ENCODE measurements around the genes TPM3, AQP10 and ATP8B2.

DNA sequence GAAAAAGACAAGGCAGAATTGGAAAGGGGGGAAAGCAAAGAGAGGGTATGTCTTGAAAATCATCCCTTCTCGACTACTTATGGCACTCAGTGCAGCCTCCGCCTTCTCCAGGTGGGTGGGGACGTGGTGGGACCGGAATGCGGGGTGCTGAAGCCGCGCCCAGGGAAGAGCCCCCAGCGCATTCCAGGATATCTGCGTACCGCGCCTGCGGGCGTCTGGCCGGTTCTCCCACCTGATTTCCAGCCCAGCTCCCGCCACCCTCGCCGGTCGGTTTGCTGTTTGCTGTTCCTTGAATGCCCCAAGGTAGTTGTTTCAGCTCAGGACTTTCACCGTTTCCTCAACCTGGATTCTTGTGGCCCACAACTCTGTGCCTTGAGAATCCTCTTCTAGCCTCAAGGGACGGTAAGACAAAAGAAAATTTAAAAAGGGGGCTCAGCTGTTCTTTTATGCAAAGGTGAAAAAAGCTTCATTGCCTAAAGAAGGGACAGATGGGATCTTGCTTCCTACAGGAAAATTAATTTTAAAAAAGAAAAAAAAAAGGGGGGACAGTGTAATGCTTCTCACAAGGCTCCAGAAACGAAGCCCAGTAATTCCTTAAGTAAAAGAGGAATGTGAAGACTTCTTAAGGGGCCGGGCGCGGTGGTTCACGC lies 821 bp upstream of the SLC39A1 start:
- PRO-cap, 2 experiments: no peak in any of the 2 experiments

GRCh38 chr1:154172851-154173339 lies 19.0 kb downstream of the TPM3 start:
- PRO-cap, 2 experiments: no peak in any of the 2 experiments

DNA sequence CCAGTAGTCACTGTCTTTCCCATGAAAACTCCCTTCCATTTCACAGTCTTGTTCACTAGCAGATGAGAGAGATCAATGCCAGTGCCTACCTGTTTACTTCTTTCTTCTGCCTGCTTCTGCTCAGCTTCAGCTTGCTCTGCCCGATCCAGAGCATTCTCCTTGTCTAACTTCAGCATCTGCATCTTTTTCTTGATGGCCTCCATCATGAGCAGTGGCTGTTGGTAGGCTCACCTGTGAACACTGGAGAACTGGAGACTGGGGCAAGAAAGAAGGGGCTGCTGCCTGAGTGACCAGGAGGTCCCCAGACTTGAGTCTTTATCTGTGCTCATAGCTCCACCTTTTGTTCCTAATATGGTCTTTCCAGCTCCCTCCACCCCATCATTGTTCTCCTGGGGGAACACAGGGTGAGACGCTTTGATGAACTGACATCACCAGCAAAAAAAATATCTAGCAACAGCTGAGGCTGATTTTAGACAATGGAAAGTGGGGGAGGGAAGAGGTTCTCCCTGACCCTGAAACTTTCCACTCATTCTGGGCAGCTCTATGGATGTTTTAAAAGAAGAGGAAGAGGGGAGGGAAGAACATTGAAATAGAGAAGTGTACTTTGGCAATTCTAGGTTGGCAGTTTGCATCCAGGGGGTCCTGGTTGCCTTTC lies at the start of gene TPM3:
Gene TPM3 (minus strand): TSS at position 288 of the 655 bp plus-strand sequence.
- PRO-cap, 2 experiments: no peak in any of the 2 experiments

- PRO-cap, 2 experiments: no peak in any of the 2 experiments
Observed at GRCh38 chr1:154320608-154321315, at the start of gene AQP10. TSS of gene AQP10 (plus strand) at chr1:154321093.

DNA sequence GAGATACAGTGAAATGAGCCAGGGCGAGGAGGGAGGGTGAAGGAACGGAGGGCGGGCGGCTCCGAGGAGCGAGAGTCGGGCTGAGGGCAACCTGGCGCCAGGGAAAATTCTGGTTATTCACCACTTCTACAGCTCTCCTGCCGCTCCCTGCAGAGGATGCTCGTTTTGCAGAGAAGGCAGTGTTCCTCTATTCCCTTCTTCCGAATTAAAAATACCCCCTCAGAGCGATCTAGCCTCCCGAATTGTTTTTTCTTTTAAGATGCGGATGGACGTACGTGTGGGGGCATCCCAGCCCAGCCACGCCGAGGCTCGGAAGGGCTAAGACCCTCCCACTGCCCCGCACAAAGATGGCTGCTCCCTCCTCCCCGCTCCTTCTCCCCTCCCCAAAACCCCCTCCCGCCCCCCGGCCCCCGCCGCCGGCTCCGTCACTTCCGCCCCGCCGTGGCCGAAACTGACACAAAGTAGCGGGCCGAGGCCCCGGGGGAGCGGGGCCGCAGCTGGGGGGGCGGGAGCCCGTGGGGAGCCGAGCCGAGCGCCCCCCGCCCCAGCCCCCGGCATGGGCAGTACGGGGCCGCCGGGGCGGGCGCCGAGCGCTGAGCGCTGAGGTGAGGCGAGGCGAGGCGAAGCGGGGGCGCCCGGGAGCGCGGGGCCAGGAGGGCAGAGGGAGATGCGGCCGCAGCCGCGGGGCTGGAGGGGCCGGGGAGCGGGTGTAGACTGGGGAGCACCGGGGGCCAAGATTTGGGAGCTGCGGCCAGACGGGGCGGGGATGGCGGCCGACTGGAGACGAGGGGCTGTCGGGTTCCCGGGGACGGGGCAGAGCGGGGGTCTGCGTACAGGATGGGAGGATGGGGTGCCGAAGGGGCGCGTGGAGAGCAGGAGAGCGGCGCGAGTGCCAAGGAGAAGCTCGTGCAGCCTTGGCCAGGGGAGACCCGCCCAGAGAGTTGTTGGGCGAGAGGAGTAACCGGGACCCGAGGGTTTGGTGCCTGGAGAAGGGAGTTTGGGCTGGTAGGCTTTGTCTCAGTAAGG lies at the start of gene ATP8B2:
Gene ATP8B2 (plus strand): TSS at position 428 of the 1,026 bp plus-strand sequence.
- PRO-cap, 2 experiments: peak in 1 of 2 experiments; most common plus-strand start position 464 of the sequence (in 1)

DNA sequence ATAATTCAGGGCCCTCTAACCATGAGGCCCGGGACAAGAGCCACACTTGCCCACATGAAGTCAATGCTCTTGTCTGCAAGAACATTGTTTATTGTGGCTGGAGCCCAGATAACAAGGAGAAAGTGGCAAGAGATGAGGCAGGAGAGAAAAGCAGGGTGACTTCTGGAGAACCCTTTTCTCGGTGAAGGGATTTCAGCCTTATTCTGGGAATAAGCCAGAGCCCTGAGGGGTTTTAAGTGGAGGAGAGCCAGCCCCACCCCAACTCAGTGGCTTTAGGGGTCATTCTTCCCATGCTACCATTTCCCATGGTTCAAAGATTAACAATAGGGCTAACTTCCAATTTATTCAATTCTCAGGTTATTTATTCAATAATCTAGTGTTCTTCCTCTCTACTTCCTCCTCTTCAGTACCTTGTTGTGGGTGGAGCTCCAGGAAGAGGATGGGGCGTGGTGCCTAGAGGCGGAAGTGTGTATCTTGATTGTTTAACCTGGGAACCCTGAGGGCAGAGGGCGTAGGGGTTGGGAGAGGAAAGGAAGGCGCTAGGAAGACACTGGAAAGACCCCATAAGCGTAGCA lies 19.8 kb upstream of the IL6R start:
- PRO-cap, 2 experiments: peak in 2 of 2 experiments; most common plus-strand start position 505 of the sequence (in 2)

GRCh38 chr1:154405751-154406837 lies 951 bp downstream of the IL6R start:
- PRO-cap, 2 experiments: peak in 2 of 2 experiments; most common plus-strand start chr1:154405784 (in 1); most common minus-strand start chr1:154406199 (in 2)

DNA sequence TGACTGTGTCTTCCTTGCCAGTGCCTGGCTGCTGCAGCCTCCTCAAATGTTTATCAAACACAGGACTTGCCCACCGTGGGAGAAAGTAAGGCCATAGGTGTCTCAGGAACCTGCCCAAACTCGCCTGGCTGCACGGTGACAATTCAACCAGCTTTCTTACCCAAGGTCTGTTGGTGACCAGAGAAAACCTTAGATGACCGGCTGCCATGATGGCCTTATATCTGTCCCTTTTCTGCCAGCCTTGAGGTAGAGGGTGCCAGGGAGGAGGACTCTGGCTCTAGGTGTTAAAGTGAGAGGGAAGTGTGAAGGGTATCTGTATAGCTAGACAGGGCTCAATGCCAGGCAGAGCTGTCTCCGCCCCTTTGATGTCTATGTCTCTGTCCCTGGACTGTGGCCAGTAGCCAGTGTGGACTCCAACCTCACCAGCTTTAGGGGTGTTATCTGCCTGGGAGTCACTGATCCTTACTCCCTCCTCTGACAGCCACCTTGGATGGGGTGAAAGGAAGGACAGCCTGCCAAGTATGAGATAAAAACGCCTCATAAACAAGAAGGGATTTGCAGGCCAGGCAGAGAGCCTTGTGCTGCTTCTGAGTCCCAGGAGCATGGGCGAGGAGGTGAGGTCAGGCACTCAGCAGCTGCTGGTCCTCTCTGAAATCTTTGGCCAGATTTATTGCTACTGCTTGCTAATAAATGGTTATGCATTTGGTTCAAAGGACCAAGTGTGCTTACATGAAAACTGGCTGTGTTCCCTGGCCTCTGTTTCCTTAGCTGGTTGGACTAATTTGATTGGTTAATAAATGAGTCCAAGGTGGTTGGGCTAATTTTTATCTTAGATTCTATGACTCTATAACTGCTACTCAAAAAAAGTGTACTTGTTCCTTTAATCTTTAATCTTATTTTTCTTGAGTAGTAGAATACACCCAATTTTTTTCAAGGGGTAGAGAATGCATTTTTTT lies 22.5 kb downstream of the IL6R start:
- PRO-cap, 2 experiments: no peak in any of the 2 experiments

DNA sequence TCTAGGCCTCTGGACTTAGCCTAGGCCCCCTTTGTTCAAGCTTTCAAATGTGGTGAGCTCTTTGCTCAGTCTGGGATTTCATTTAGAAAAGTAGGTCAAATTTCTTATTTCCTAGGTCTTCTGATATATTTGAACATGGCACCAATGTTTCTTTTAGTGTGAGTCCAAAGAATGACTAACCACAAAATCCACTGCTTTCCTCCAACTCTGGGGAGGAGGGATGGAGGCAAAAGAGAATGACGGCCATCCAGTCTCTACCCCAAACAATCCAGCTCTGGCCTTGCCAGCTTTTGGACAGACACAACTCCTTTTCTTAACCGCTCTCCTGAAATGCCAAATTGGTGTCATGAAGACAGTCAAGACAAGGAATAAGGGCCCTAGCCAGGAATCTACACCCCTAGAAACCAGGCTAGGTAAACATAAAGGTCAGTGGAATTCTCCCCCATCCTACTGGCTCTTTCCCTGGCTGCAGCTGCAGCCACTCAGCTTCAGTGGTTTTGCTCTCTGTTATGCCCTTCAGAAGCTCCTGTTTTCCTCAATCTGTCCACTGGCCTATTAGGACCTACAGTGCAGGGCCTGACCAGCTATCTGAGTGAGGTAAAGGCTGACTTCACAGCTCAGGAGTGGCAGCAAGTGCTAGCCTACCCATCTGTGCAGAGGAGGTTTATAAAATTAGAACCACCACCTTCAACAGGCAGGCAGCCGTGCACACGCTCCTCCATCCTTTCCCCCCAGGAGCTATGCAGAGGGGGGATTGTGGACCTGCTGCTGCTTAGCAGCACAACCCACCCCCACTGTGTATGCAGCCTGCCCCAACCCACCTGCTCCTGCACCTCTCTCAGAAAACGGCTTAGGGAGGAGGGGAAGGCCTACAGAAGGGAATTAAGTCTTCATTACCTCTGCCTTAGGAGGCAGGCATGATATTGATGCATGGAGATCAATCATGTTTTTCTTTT lies 8.5 kb downstream of the ADAR start:
- PRO-cap, 2 experiments: no peak in any of the 2 experiments

DNA sequence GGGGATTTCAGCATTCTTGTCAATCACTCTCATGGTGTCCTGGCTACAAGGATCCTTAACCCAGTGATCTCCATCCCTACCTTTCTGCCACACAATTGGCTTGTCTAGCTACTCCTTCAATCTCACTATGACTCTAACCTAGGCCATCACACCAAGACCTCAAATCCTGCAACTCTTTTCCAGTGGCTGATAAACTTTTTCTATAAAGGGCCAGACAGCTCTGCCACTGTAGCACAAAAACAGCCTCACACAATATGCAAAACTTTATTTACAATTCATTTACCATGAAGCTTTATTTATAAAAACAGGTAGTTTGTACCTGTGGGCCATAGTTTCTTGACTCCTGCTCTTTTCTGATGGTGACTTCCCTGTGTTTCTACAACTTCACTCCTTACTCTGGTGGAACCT lies 4.1 kb downstream of the ADAR start:
- PRO-cap, 2 experiments: no peak in any of the 2 experiments

GRCh38 chr1:154608409-154608514 lies 276 bp upstream of the ADAR start:
- PRO-cap, 2 experiments: no peak in any of the 2 experiments

GRCh38 chr1:154627819-154628326 lies 19.9 kb upstream of the ADAR start:
- PRO-cap, 2 experiments: peak in 2 of 2 experiments; most common plus-strand start chr1:154627997 (in 2); most common minus-strand start chr1:154627968 (in 2)

- PRO-cap, 2 experiments: no peak in any of the 2 experiments
Observed at GRCh38 chr1:154760153-154761046, 109.7 kb downstream of the KCNN3 start.

GRCh38 chr1:154813012-154813944 lies 56.8 kb downstream of the KCNN3 start:
- PRO-cap, 2 experiments: no peak in any of the 2 experiments

- PRO-cap, 2 experiments: no peak in any of the 2 experiments
Observed at GRCh38 chr1:154840148-154841251, 29.6 kb downstream of the KCNN3 start.

GRCh38 chr1:154860202-154861007 lies 9.7 kb downstream of the KCNN3 start:
- PRO-cap, 2 experiments: no peak in any of the 2 experiments

- PRO-cap, 2 experiments: no peak in any of the 2 experiments
Observed at GRCh38 chr1:154868980-154869764, 909 bp downstream of the KCNN3 start.

DNA sequence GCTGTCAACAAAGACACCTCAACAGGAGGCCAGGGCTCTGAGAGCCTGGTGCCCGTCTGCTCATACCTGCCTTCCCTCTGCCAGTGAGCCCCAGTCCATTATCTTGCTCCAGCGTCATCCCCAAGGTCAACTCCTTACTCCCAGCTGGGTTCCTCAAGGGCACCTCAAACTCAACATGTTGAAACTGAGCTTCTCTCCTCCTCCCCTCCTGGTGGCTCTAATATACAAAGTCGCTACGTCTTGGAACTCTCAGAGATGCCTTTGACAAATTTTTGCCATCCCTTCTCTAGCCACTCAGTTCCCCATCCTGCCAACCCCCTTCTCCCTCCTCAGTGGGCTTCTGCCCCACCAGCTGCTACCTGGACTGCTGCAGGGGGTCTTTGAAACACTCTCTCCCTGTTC lies 3.2 kb downstream of the PBXIP1 start:
- PRO-cap, 2 experiments: no peak in any of the 2 experiments

DNA sequence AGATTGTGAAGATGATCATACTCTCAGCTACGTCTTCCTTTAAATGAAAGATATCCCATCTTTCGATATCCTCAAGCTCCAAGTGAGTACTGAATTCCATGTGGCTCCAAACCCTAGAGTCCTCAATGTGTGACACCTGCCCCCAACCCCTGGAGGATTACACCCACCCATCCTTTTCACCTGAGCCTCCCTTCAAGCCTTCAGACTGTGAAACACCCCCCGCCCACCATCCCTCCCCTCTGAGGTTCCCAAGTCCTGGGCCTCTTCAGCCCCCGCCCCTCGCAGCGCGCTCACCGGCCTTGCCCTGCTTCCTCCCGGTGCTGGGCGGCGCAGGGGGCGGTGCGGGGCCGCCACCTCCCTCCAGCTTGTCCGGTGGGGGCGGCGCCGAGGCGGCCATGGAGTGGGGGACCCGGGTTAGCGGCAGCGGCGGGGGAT lies 385 bp downstream of the PYGO2 start:
- PRO-cap, 2 experiments: peak in 2 of 2 experiments; most common plus-strand start position 312 of the sequence (in 1); most common minus-strand start position 185 of the sequence (in 1)

GRCh38 chr1:154983710-154984247 lies 635 bp downstream of the FLAD1 start:
- PRO-cap, 2 experiments: no peak in any of the 2 experiments

Measured in monocyte (primary cell).